ENCODE measurements around the gene CD248.

DNA sequence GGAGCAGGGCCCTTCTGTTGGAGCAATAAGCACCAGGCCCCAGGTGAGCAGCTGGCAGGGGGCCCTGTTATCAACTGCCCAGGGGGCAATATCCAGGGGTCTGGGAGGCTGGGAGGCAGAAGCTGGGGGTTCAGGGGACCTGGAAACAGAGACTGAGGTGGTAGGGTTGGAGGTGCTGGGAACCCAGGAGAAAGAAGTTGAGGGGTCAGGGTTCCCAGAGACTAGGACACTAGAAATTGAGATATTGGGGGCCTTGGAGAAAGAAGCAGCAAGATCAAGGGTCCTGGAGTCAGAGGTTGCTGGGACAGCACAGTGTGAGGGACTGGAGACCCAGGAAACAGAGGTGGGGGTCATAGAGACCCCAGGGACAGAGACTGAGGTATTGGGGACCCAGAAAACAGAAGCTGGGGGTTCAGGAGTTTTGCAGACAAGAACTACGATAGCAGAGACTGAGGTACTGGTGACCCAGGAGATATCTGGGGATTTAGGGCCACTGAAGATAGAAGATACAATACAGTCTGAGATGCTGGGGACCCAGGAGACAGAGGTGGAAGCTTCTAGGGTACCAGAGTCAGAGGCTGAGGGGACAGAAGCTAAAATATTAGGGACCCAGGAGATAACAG, 6.5 kb downstream of the EHBP1L1 start:
- PRO-cap: no peak

DNA sequence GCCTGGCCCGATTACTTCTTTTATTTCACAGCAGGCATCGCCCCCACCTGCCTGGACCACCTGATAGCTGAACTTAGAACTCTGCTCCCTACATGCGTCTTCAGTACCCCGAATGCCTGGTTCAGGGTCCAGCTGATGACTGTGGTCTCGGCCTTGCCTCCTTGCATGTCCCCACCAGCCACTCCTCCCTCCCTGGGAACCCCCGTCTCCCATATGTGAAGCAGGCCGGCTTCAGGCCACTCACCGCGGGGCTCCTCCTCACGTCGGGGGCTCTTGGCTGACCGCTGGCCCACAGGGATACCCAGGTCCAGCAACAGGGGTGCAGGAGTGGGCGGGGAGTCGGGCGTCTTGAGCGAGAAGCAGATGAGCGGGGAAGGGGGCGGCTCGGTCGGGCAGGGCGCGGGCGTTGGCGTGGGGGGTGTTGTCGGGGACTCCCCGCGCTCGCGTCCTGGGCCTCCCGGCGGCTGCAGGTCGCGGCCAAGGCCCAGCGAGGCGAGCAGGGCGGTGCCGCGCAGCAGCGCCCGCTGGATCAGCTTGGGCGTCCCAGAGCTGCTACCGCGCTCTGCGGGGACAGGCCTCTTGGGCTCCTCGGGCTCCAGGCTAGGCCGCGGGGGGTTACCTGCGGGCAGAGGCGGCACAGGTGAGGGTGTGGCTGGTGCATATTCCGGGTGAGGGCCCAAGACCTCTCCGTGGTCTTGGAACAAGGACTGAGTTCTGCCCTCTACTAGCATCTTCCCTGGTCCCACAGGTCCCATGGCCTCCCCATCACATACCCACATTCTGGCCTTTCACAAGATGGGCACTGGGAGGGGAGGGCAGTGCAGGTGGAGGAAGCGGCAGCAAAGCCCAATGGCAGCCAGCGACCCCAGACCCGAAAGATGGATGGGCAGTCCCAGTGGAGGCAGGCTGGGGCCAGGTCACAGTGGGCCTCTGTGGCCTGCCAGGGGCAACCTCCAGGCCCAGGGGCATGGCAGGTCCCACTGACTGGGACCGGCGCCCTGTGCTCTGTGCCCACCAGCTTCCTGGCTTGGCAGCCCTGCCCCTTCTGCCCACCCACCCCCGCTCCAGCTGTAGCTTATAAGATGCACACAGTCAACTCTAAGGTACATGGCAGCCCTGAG, 3.9 kb upstream of the KCNK7 start:
- PRO-cap: no peak

GRCh38 chr11:65626056-65626333, 10.4 kb downstream of the PCNX3 start:
- PRO-cap: no peak

- PRO-cap: bidirectional peak, plus-strand start at chr11:65653094, minus-strand start at chr11:65652938
Measured at GRCh38 chr11:65652788-65653862, 9.6 kb downstream of the RELA start.

DNA sequence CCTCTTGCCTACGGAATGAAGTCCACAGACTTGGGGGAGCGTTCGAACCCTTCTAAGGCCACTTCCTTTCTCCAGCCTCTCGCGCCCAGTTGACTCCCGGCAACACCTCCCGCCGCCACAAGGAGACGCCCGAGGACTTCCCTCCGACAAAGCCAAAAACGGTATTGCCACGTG, 366 bp upstream of the KAT5 start:
- PRO-cap: bidirectional peak, plus-strand start outside the sequence, minus-strand start at position 119 of the sequence

DNA sequence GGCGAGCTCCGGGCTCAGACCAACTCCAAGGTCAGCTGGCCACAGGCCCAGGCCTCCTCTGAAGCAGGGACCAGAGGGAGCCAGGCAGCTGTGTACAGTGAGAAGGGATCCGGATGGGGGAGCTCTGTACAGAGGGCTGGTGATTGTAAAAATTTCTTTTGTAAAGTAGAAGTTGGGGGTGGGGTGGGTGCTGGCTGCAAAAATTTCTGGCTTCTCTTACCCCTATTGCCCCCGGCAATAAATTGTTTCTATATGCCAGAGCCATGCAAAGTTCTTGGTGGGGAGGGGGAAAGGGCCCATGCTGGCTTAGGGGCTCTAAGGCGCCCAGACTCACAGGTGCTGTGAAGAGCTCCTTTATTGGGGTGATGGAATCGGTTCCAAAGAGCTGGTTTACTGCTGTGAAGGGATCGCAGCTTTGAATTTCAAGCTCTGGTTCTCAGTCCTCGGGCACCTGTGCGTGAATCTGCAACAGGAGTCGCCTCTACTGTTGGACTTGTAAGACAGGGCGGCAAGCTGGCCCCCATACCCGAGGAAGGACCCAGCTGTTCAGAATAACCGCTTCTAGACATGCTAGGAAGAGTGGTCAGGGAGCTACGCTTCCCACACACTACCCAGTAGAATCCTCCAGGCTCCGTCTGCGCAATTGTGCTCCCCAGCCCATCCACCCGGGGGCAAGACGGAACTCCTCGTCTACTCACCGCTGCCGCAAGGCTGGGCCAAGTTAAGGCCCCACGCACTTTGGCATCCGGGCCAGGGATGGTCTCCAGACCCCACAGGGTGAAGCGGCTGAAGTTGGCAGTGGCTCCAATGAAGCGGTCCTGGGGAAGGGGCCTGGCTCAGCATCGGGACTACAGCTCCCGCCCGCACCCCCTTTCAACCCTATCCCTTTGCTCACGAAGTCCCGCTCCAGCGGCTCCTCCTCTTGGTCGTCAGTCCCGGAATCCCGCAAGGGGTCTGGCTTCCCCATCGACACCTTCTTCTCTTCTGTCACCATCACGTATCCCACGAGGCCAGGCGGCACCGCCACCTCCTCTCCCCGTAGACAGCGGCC, 926 bp downstream of the RNASEH2C start:
- PRO-cap: no peak

- PRO-cap: bidirectional peak, plus-strand start at chr11:65861040, minus-strand start at chr11:65861001
Measured at GRCh38 chr11:65860930-65861213, 639 bp downstream of the MUS81 start.

DNA sequence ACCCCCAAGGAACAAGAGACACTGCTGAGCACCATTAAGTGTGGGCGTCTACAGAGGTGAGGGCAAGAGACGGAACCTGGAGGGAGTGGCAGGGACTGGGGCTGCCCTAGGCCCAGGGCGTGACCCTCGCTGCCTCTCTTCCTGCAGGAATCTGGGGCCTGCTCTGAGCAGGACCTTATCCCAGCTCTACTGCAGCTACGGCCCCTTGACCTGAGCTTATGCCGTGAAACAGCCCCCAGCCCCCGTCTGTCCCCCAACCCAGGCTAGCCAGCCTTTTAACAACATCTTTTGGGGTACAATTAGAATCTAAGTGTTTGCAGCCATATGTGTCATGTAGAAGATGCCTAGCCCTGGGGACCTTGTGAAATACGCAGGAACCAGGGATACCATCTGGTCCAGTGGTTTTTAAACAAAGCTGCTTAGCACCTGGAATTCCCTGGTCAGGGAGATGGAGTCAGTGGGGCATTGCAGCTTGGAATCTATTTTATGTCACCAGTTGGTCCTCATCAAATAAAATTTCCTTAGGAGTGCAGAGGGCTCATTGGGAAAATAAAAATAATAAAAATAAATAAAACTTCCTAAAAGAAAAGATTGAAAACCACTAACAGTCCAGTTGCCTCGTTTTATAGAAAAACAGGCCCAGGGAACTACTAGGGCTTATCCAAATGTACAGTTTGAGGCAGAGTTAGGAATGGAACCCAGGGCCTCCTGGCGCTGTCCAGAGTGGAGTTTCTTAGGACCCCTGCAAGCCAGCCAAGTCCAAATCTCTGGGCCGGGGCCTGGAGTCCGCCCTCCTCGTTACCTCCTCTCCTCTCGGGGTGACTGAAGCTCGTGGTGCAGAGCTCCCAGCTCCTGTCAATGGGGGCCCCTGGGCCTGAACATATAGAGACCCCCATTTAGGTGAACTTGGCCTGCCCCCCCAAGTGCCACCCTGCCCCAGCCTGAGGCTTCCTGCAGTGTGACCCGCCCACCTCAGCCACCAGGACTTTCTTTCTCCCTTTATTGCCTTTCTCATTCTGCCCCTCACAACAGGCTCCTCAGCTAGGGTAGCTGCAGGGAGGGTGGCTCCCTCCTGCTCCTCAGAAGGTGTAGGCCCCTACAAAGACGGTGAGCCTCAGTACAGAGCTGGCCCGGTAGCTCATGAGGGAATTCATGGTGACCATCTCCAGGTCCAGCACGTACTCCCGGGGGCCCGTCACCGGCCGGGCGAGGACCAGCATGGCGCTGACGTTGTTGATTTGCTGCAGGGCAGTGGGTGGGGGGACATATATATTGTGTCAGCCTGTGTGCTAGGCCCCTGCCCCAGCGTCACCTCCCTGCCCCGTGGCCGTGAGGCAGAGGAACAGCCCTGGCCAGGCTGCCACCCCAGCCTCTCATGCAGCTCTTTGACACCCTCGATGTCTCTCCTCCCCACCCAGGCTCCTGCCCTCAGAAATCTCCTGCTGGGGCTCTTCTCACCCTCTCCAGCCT, 6.1 kb downstream of the MUS81 start:
- PRO-cap: no peak

DNA sequence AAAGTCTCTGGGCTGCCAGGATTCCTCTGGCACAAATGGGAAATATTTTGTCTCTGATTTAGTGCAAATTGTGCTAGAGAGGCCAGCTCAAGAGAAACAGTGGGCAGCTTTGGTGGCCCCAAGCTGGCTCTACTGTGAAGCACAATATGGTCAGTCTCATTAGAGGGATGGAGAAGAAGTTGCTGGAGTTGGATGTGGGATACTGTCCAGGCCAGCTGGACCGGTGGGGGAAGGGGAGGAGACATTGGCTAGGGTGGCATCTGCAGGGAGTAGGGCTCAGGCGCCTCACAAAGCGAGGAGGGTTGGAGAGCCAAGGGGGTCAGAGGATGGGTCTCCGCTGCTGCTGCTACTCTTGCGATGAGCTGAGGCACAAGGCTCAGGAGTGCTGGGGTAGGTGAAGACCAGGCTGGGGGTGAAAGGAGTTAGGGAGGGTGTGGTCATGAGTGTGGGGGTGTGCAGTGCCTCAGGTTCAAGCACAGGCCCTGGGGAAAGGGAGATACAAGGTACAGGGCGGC, 2.2 kb downstream of the CCDC85B start:
- PRO-cap: no peak

DNA sequence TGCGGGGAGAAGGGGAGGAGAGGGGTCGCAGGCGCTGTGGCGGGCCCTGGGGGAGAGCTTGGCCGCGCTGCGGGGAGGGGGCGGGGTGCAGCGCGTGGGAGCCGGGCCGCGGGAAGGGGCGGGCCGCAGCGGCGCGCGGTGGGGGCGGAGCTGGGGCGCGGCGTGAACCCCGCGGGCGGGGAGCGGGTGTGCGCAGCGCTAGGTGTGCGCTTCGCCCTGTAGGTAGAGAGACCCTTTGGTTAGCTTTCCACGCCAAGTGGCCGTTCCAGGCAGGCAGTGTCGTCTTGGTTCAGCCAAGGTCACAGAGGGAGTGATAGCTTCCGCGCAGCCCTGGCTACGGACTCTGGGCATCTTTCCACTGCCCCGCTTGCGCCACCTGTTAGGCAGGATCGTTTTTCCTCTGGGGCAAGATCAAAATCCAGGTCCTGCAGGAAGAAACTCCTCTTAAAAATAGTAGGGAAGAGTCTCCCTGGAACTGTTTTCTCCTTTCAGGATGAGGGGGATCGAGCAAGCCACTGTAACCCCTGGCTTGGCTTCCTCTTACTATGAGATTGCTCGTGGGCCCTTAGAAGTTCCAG, 404 bp downstream of the BANF1 start:
- PRO-cap: bidirectional peak, plus-strand start at position 172 of the sequence, minus-strand start at position 100 of the sequence

DNA sequence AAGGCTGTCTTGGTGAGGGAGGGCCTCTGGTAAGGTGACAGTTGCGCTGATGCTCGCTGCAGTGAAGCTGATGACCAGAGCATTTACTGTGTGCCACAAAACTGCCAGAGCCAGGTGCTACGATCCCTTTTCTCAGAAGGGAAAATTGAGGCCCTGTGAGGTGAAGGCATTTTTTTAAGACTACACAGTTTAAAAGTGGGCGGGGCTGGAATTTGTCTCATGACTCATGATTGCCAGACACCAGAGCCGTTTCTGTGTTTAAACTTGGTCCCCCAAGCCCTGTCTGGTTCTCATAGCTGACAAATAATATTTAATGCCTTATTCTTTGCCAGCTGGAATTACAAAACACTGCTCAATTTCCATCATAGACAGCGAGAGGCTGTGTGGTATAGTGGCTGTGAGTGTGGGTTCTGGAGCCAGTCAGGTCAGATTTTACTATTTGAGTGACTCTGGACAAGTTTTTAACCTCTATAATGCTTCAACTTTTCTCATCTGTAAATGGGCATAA, 10.4 kb downstream of the PACS1 start:
- PRO-cap: unidirectional peak, plus-strand start at position 220 of the sequence; unidirectional peak, plus-strand start at position 250 of the sequence

DNA sequence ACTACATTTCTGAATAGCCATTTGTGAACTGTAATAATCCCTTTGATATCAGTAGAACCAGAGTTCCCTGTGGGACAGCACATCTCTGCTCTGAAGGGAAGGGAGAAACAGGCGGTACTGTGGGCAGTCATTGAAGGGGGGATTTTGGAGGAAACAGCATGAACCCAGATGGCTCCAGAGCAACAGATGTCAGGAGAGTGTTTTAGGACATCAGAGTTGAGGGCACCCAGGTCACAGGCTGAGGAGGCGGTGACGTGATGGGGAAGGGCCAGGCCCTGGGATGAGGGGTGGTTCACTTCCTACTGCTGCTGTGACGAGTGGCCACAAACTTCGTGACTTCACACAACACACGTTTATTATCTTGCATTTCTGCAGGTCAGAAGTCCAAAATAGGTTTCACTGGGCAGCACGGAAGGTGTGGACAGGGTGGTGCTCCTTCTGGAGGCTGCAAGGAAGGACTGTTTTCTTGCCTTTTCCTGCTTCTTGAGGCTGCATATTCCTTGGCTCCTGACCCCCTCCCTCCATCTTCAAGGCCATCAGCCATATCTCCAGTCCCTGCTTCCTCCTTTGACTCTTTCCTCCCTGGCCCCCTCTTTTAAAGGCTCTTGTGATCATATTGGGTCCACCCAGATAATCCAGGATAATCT, 66.7 kb upstream of the KLC2 start:
- PRO-cap: no peak

GRCh38 chr11:66220165-66220873, 37.2 kb upstream of the KLC2 start:
- PRO-cap: no peak

DNA sequence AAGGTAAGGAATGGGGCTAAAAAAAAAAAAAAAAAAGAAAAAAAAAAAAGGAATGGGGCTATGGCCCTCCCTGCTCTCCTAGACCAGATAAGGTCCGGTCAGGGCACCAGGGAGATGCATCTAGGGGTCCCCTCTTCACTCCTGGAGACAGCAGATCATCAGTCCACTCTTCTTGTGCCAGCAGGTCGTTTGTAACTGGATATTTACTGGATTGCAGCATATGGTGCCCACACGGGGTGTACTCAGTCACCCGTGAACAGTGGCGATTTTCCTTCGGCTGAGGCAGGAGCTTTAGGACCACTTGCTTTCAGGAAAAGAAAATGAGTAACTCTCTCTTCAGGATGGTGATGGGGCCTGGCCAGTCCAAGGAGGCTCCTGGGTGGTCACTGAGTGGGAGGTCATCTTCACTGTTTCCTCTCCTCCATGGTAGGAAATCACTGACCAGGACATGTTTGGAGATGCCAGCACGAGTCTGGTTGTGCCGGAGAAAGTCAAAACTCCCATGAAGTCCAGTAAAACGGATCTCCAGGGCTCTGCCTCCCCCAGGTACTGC, 27.3 kb upstream of the KLC2 start:
- PRO-cap: no peak

DNA sequence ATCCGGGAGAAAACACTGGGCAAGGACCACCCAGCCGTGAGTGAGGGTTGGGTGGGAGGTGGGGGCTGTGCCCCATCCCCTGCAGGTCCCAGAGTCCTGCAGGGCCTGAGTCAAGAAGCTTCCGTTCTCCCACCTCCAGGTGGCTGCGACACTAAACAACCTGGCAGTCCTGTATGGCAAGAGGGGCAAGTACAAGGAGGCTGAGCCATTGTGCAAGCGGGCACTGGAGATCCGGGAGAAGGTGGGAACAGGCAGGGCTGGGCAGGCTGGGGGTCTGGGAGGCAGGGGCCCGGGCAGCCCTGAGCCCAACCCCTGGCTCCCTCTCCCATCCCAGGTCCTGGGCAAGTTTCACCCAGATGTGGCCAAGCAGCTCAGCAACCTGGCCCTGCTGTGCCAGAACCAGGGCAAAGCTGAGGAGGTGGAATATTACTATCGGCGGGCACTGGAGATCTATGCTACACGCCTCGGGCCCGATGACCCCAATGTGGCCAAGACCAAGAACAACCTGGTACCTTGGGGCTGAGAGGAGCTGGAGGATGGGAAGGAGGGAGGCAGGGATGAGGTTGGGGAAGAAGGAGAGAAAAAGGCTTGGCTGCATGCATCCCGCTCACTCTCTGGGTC, 4.6 kb upstream of the RAB1B start:
- PRO-cap: no peak

DNA sequence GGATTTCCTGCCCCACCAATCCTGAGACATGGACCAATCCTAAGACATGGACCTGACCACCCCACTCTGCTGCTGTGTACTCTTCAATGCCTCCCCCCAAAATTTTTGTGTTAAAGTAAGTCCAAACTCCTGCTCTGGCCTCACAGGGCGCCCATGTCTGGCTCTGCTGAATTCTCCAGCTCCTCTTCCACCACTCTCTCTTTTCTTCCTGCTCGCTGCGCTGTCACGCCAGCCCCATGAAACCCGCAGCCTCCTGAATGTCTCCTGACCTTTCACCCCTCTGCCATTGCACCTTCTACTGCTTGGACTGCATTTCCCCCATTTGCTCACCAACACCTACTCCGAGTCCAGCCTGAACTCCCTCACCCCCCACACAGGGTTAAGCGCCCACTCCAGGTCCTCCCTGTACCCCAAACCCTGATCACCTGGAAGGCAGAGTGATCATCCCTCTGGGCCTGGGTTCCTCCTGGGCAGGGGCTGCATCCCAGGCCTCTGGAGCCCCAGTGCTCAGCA, 3.5 kb downstream of the CNIH2 start:
- PRO-cap: no peak

GRCh38 chr11:66316941-66317717, at the start of gene CD248:
Gene CD248, minus strand, starts transcription at chr11:66317044.
- PRO-cap: bidirectional peak, plus-strand start at chr11:66317230, minus-strand start at chr11:66317044; bidirectional peak, plus-strand start at chr11:66317568, minus-strand start at chr11:66317471

GRCh38 chr11:66454065-66454786, 12.5 kb upstream of the PELI3 start:
- PRO-cap: no peak

DNA sequence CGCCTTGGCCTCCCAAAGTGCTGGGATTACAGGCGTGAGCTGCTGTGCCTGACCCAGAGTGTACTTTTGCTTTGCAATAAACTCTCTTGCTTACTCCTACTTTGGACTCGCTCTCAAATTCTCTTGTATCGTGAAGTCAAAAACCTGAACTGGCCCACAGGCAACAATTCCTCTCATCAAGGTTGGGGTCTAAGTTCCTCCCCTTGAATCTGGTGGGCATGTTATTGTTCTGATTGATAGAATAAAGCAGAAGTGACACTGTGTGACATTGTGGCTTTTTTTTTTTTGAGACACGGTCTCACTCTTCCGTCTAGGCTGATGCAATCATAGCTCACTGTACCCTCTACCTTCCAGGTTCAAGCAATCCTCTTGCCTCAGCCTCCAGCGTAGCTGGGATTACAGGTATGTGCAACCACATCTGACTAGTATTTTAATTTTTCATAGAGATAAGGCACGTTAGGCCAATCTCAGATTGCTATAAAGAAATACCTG, 8.9 kb upstream of the PELI3 start:
- PRO-cap: no peak

DNA sequence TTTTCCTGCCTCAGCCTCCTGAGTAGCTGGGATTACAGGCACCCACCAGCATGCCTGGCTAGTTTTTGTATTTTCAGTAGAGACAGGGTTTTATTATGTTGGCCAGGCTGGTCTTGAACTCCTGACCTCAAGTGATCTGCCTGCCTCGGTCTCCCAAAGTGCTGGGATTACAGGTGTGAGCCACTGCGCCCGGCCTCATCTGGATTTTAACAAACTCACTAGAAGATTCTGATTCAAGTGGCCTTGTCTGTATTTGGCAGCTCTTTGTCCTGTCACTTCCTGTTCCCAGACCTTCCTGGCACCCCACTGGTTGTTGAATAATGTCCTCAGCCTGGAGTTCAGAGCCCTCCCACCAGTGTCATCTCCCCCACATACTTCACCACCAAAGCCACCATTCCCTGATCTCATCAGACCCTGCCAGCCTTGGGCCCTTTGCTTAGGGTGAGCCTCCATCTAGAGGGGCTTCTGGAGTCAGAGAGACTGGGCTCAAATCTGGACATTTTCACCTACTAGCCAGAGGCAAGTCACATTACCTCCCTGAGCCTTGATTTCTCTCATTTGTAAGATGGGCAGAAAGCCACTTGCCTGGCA, 3.3 kb downstream of the PELI3 start:
- PRO-cap: no peak